ENCODE measurements around a stretch of chr1.

GRCh38 chr1:7543252-7543641 lies 227.8 kb upstream of the VAMP3 start:
- RRBS: no CpG with 5 or more reads among the region's 7 CpGs

DNA sequence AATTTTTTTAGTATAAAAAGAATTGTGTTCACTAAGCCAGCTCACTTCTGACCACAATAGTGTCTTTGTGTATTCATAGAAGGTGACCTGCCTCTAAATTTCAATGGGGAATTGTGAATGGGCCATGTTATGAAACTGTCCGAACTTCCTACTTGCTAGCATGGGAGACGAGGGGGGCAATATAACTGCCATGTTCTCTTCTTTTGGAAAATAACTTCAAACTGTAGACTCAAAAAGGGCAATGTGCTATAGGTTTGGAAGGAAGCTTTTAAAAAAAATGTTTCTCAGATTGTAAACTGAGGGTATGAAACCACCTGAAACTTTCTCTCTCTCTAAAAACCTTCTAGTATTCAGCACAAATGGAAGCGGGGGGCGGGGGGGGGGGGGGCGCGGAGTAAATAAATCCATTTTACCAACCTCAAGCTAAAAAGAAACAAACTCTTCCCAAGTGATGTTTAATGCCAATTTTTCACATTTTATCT lies 8.1 kb downstream of the ERRFI1 start:
- RRBS: no CpG with 5 or more reads among the region's 6 CpGs

GRCh38 chr1:8040306-8041037 lies 14.4 kb upstream of the ERRFI1 start:
- RRBS: no CpG with 5 or more reads among the region's 1 CpG

DNA sequence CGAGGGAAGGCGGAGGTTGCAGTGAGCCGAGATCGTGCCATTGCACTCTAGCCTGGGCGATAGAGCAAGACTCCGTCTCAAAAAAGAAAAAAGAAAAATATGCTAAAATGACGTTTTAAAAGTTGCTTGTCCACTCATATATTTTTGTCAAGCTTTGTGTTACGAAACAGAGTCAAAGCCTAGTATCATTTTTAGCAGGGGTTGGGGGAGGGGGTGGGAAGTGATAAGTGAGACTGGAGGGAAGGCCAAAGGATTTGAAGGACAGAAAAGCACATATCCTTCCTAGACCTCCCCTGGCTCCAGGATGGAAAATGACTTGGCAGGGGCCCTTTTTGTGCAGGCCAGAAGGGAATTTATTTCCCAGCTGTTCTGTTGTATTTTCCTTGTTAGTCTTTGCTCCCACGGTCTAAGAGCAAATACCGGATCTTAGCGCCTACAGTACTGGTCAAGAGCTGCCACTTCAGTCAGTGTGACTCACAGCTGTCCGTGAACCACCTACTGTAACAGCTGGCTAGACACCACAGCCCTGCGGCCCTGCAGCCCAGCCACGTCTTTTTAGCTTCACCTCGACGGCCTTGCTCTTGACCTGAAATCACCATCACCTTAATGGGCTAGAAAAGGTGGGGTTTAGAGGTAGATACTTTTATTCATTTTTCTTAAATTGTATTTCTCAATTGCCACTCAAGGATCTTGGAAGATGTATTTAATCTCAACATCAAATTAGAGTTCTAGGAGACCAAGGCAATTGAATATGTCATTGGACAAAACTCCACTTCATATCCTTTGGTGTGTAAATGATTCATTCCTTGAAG lies 51.0 kb upstream of the ERRFI1 start:
- RRBS: no CpG with 5 or more reads among the region's 16 CpGs

- RRBS: no CpG with 5 or more reads among the region's 3 CpGs
Measured at GRCh38 chr1:8090033-8090471, 63.9 kb upstream of the ERRFI1 start.

- RRBS: 5% methylated on average over 27 of the region's 87 CpGs
Measured at GRCh38 chr1:8216672-8217939, 100.8 kb upstream of the SLC45A1 start.

- RRBS: no CpG with 5 or more reads among the region's 7 CpGs
Measured at GRCh38 chr1:8257619-8258000, 60.3 kb upstream of the SLC45A1 start.

GRCh38 chr1:8282180-8282743 lies 35.7 kb upstream of the SLC45A1 start:
- RRBS: no CpG with 5 or more reads among the region's 10 CpGs

DNA sequence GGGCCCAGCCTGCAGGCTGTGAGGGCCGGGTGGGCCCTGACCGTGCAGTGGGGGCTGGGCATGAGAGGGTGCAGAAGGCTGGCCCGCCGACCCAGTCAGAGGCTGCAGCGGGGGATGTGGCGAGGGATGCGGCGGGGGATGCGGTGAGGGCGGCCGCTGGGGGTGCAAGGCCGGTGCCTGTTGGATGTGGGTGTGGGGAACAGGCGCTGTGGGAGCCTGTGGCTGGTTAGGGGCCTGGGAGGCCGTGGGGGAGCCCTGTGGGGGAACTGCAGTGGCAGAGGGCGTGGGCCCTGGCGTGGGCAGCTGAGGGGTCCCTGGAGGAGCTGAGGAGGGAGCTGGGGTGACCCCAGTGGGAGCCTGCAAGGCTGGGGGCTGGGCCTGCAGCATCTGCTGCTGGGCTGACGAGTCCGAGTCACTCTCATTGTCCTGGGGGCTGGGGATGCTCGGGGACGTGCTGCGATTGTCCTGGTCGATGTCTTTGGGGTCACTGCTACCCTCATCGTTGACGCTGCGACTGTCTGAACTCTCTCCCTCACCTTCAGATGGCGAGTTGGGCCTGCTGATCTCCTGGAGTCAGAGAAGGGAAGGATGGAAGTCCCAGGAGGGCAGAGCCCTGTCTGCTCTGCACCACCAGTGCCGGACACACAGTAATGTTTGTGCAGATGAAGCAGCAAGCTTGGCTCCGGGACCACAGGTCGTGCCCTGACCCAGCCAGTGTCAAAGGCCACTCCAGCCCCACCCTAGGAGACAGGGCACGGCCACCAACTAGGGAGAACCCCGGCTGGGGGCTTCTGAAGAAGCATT lies 43.2 kb downstream of the SLC45A1 start:
- RRBS: 60% methylated on average over 4 of the region's 31 CpGs

DNA sequence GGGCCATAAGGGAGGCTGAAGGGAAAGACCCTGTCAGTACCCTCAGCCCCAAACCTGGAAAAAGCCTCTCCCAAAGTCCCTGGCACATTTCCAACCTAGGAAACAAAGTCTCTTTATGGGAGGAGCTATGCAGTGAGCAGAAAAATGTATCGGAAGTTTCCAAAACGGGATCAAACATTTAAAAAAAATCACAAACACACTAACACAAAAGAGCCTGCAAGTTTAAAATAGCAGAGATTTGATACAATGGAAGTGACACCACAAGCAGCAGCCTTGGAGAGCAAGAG lies 45.5 kb downstream of the SLC45A1 start:
- RRBS: no CpG with 5 or more reads among the region's 2 CpGs

GRCh38 chr1:8364463-8365097 lies 46.7 kb downstream of the SLC45A1 start:
- RRBS: no CpG with 5 or more reads among the region's 15 CpGs

- RRBS: 6% methylated on average over 5 of the region's 28 CpGs
Measured at GRCh38 chr1:8373548-8374822, 56.1 kb downstream of the SLC45A1 start.

DNA sequence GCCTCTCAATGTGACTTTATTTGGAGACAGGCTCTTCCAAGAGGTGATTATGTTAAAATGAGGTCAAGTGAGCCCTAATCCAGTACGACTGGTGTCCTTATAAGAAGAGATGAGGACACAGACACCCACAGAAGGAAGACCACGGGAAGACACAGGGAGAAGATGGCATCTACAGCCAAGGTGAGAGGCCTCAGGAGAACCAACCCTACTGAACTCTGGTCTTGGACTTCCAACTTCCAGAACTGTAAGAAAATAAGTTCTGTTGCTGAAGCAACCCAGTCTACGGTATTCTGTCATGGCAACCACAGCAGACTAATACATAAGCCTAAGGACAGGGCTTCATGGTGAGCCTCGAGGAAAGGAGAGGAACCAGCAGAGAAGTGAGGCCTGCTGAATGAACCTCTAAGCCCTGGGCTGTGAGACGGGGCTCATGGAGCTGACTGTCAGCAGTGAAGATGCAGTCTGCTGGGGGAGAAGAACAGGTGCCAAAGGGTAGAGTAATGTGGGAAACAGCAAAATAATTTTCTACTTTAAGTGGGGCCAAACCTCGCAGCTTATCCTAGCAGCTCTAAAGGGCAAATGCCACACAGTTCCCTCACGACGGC lies 60.6 kb downstream of the SLC45A1 start:
- RRBS: no CpG with 5 or more reads among the region's 8 CpGs

DNA sequence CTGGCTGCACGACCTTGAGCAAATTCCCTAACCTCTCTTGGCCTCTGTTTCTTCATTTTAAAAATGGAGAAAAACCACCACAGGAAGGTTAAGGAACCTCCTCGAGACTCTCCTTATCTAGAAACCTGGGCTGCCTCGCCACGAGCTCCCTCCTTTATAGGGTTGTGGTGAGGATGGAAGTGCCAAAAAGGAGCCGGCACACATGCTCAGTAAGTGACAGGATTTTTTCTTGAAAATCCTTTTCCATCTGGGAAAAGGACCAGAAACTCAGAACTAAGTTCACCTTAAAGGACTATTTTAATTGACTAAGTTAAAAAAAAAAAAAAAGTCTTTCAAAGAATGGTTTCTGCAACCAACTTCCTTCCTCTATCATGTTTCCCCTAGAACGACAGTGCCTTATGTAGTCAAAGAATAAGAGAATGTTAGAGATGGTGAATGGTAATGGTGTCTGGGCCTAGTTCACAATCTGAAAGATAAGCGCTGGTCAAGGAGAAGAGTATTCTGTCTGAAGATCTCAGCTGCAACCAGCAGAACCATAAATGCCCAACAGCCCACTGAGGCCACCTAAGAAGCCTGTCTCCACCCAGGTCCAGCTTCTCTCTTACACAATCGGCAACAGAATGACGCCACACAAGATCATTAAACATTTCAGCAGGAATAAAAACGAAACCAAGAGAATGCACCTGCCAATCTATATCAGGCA lies 64.9 kb downstream of the SLC45A1 start:
- RRBS: no CpG with 5 or more reads among the region's 10 CpGs

GRCh38 chr1:8425260-8425860 lies 107.4 kb downstream of the SLC45A1 start:
- RRBS: no CpG with 5 or more reads among the region's 9 CpGs

GRCh38 chr1:8452042-8452480 lies 134.1 kb downstream of the SLC45A1 start:
- RRBS: no CpG with 5 or more reads among the region's 1 CpG

DNA sequence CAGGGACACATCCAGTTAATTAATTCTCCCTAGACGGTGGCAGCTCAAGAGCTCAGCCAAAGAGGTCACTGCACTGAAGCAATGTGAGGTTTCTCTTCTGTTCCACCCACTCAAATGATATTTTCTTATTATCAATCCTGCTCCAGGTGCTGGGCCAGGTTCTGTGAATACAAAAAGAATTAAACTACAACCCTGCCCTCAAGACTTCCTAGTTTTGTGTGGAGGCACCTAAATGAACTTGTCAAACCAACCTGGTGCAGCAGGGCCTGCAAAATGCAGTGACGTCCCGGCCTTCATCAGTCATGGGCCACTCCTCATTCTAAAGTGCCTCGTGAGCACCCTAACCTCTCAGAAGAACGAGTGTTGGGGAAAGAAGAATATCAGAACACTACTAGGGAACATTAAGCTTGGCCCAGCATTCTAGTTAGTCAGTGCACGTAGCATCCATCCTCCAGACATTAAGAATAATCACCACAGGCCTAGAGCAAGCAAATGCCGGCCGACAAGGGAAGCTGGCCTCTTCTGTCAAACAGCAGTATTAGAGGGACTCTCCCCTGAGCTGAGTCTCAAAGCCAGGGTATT lies 137.8 kb downstream of the SLC45A1 start:
- RRBS: no CpG with 5 or more reads among the region's 8 CpGs

- RRBS: no CpG with 5 or more reads among the region's 8 CpGs
Measured at GRCh38 chr1:8844253-8844847, 26.9 kb upstream of the RERE start.

DNA sequence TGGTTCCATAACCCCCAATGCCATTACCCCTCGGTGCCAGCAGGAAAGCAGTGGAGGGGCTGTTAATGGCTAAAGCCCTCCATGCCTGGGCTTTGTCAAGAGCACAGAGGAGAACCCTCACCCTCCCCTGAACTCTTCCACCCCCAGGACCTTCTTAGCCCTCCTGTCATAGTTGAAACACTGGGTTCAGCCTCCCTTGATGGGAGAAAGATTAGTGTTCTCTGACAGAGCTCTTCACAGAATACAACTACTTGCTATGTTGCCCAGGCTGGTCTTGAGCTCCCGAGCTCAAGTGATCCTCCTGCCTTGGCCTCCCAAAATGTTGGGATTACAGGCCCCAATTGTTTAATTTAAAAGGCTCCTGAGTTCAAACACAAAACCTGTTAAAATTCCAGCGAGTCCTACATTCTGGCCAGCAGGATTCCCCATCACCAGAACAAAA lies 15.1 kb downstream of the ENO1 start:
- RRBS: no CpG with 5 or more reads among the region's 3 CpGs

GRCh38 chr1:8955438-8955864 lies 9.8 kb downstream of the CA6 start:
- RRBS: no CpG with 5 or more reads among the region's 13 CpGs

Measured in AG09319 (cell line).